ENCODE measurements around the genes NLRP9, NLRP8, ZSCAN5C, PEG3, ZNF543, ZNF304 and TRAPPC2B.

DNA sequence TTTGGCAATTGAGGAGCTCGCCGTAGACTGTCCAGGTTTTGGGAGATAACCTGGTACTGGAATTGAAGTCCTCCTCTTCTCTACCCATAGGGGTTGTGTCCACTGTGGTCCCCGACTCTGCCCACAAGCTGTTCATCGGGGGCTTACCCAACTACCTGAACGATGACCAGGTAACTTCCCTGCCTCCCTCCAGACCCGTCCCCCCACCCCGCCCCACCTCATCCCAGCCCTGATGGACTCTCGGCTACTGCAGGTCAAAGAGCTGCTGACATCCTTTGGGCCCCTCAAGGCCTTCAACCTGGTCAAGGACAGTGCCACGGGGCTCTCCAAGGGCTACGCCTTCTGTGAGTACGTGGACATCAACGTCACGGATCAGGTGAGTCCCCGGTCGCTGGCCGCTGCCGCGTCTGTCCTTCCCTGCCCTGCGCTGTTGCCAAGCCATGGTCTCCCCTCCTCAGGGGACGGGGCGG is 6.6 kb upstream of the EPN1 start:
- PRO-cap, 6 experiments: no peak in any of the 6 experiments
- RAMPAGE, long total RNA, 2 experiments: no peak in any of the 2 experiments
- RRBS: no CpG with 5 or more reads among the region's 21 CpGs

DNA sequence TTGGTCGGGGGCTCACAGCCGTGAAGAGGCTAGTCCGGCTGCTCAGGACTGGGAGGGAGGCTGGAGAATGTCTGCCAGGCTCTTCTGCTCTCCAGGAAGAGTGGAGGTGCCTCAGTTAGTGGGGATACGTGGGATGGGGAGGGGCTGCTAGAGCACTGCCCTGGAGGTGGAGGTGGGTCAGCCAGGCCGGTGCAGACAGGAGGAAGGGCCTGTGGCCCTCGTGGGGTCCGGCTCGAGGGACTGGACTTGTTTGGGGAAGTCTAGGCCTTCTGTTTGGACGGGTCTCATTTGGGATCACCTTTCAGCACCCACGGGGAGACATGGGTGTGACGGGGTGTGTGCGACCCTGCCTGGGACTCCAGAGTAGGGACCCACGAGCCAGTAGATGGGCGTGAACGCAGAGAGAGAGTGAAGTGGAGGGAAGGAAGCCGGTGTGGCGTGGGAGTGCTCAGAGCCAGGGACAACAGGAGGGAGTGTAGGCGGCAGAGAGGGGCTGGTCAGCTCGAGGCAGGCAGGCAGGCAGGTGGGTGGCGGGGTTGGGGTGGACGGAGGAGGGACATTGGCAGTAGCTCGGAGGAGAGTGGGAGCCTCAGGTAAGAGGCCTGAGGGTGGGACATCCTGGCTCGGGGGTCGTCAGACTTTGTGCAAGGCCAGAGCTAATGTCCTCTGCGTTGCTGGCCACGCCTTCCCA is 11.4 kb downstream of the EPN1 start:
- PRO-cap, 6 experiments: no peak in any of the 6 experiments
- RAMPAGE, long total RNA, 2 experiments: no peak in any of the 2 experiments
- RRBS: no CpG with 5 or more reads among the region's 26 CpGs

GRCh38 chr19:55712345-55712810 is 25.8 kb downstream of the NLRP9 start:
- PRO-cap, 6 experiments: no peak in any of the 6 experiments
- RAMPAGE, long total RNA, 2 experiments: no peak in any of the 2 experiments
- RRBS: no CpG with 5 or more reads among the region's 6 CpGs

DNA sequence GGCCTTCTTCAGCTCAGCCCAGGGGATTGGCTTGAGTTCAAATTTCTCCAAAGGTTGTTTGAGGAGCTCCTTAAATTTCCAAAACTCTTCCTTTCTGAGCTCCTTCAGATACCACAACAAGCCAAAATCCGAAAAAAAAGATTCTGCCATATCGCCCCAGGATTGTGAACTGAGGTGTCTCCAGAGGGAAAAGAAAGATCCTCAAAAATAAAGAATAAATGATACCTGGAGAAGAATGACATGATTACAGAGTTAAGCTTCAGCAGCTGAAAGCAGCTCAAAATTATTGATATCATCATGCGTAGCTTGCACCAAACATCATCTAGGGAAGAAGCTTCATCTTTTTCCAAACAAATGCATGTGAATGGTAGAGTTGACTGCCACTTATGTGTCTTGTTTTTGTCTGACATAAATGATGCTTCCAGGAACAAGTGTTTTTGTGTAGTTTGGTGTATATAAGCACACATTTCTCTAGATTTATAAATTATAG is at the start of gene NLRP9:
TSS of gene NLRP9 (minus strand) at position 178 of the 490 bp plus-strand sequence.
- PRO-cap, 6 experiments: no peak in any of the 6 experiments
- RAMPAGE, long total RNA, 2 experiments: no peak in any of the 2 experiments
- RRBS: no CpG with 5 or more reads among the region's 3 CpGs

DNA sequence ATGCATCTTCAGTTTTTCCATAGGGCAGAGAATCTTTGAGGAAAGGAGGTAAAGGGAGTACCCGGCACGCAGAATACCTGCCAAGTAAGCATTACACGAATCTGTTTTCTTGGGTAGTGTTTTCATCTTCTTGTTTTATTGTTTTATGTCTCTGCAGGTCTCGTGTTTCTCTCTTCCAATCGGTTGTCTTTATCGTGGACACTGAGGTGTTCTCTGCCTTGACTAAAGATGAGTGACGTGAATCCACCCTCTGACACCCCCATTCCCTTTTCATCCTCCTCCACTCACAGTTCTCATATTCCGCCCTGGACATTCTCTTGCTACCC is at the start of gene NLRP8:
TSS of gene NLRP8 (plus strand) at position 158 of the 326 bp plus-strand sequence.
- PRO-cap, 6 experiments: no peak in any of the 6 experiments
- RAMPAGE, long total RNA, 2 experiments: no peak in any of the 2 experiments
- RRBS: no CpG with 5 or more reads among the region's 8 CpGs

- PRO-cap, 6 experiments: no peak in any of the 6 experiments
- RAMPAGE, long total RNA, 2 experiments: no peak in any of the 2 experiments
- RRBS: no CpG with 5 or more reads among the region's 4 CpGs
These were observed at the start of gene ZSCAN5C for GRCh38 chr19:56201914-56202554. ZSCAN5C (plus strand) TSS chr19:56202273.

DNA sequence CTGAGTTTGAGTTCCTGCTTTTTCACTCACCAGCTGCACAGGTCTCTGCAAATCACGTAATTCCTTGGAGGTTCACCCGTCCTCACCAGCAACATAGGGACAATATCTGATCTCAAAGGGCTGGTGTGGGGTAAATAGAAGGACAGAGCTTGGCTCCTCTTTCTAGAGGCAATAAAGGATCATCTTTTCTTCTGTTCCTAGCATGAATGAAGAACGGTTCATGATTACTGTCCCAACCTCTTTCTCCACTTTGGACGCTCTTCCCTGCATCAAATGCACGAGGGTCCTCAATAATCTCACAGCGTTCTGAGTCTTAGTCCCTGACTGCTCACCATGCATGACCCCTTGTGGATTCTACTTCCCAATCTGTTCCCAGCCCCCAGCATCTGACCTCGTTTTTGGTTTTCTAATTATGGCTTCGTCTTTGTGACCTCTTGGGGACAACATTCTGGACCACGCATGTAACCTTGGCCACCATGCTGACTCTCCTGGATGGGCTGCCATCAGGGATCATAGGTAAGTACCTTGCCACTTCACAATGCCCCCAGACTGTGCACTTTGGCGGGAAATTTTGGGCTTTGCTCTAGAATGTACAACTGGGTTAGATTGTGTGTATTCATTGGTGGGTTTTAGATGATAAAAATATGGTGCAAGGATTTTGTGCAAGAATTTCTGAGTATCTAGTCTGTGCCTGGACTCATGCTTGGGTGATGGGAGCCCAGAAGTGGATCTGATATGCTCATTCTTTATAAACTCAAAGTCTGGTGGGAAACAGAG is 11.3 kb downstream of the EDDM13 start:
- PRO-cap, 6 experiments: no peak in any of the 6 experiments
- RAMPAGE, long total RNA, 2 experiments: no peak in any of the 2 experiments
- RRBS: no CpG with 5 or more reads among the region's 10 CpGs

DNA sequence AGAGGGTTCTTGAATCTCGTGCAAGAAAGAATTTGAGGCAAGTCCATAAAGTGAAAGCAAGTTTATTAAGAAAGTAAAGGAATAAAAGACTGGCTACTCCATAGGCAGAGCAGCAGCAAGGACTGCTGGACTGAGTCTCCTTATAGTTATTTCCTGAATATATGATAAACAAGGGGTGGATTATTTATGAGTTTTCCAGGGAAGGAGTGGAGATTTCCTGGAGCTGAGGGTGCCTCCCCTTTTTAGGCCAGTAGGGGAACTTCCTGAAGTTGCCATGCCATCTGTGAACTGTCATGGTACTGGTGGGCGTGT is 13.6 kb downstream of the ZSCAN5A start:
- PRO-cap, 6 experiments: no peak in any of the 6 experiments
- RAMPAGE, long total RNA, 2 experiments: no peak in any of the 2 experiments
- RRBS: no CpG with 5 or more reads among the region's 2 CpGs

GRCh38 chr19:56368712-56369567 is 24.4 kb downstream of the ZNF582 start:
- PRO-cap, 6 experiments: no peak in any of the 6 experiments
- RAMPAGE, long total RNA, 2 experiments: no peak in any of the 2 experiments
- RRBS: no CpG with 5 or more reads among the region's 15 CpGs

DNA sequence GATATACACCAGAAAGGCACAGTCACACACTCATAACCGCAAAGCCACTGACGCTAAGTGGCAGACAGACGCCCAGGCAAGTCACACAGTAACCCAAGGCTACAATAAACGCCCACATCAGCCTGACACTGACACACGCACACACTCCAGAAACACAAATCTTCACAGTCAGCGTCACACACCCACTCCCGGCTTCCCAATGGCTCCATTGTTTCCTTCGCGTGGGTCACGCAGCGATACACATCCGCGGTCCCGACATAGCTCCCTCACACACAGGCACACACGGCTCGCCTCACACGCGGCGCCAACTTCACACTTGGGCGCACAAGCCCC is 452 bp downstream of the ZNF667 start:
- PRO-cap, 6 experiments: peak in 1 of 6 experiments; most common plus-strand start position 33 of the sequence (in 1)
- RAMPAGE, long total RNA, 2 experiments: no peak in any of the 2 experiments
- RRBS: no CpG with 5 or more reads among the region's 20 CpGs

DNA sequence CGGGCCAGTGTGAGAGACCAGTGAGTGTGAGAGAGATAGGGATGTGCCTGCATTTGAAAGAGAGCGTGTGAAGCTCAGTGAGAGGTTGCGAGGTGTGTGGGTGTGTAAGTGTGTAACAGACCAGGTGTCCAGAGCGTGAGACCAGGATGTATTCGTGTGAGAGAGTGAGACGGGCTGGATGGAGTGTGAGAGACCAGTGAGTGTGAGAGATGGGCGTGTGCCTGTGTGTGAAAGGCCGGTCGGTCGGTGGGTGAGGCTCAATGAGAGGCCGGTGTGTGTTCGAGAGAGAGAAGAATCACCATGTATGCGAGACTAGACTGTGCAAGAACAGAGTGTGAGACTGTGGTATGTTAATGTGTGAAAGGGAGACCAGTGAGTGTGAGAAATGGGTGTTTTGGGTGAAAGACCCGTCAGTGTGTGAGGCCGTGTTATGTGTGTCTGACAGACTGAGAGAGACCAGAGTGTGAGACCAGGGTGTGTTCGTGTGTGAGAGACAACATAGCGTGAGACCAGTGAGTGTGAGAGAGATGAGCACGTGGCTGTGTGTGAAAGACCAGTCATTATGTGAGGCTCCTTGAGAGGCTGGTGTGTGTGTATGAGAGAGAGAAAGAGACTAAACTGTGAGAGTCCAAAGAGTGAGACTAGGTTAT is 779 bp downstream of the ZNF471 start:
- PRO-cap, 6 experiments: no peak in any of the 6 experiments
- RAMPAGE, long total RNA, 2 experiments: no peak in any of the 2 experiments
- RRBS: no CpG with 5 or more reads among the region's 18 CpGs

DNA sequence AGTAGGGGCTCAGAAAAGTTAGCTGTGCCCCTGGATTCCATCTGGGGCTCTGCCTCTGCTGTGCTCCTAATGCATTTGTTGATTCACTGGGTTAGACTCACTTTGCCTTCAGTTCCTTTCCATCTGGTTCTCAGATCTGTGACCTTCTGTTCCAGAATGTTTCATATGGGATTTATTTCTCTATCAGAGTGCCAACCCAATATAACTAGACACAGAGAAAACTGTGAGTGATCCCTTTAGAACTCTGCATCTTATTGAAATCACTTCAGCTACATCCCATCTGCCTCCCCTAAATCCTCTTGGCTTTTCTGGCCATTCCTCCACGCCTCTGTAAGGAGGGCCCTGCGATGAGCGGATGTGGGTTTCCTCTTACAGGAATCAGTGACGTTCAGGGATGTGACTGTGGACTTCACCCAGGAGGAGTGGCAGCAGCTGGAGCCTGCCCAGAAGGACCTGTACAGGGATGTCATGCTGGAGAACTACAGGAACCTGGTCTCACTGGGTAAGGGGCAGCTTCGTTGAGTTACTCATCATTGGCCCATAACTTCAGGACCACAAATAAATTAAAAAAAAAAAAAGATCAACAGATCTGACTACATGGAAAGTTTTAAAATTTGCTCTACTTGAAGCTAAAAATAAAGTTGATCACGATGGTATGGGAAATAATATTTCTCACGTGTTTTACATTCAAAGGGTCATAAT is 18.5 kb downstream of the ZNF71 start:
- PRO-cap, 6 experiments: peak in 2 of 6 experiments; most common plus-strand start position 447 of the sequence (in 1); most common minus-strand start position 253 of the sequence (in 1)
- RAMPAGE, long total RNA, 2 experiments: no peak in any of the 2 experiments
- RRBS: no CpG with 5 or more reads among the region's 7 CpGs

DNA sequence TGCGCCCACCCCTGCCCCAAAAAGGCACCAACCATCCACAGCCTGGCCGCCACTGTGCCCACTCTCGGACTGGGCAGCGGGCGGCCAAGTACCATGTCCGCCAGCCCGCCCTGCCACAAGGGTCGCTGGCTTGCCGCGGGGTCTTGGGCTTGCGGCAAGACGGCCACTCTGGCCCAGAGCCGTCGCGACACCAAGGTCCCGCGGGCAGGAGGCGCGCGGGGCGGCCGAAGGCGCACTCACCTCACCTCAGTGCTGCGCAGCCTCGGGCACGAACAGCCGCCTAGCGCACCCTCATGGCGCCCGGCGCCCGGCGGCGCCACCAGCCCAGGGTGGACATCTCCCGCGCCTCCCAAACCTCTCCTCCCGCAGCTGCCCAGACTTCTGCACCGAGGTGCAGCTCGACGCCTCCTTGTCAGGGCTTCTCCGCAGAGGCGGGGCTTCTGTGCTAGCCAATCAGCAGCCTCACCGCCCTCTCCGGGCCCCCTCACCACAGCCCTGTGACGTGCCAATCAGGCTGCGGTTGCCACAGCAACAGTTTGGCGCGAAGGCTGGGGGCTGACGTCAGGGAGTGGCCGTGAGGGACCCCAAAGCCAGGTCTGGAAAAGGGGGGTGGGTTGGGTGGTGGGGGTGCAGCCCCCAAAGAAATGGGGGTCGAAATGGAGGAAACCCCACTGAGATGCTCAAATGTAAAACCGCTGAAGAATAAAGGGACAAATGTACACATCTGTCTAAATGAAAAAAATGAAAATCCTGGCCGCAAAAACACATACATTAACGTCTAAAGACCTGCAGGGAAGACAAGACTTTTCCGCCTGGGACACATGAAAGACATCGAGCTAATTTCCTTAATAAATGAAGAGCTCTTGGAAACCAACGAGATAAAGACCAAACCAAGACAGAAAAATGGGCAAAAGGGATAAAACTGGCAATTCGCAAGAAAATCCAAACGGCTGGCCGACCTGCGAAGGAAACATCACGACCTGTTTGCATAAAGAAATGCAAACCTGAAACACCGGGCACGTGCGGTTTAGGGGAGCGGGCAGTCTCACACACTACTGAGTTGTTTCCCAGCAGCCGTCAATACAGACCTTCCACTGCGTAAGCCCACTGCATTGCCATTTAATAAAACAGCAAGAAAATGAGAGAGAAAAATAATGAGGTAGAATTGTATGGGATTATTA is at the start of gene PEG3:
TSS of gene PEG3 (minus strand) at position 385 of the 1,181 bp plus-strand sequence.
- PRO-cap, 6 experiments: peak in 6 of 6 experiments; most common plus-strand start position 534 of the sequence (in 1); most common minus-strand start position 385 of the sequence (in 6)
- RAMPAGE, long total RNA, 2 experiments: start-site peak on the minus strand in 2 of 2 experiments, centred at positions 377 to 410 of the sequence, 61 to 238 reads per replicate
- RRBS: no CpG with 5 or more reads among the region's 68 CpGs

DNA sequence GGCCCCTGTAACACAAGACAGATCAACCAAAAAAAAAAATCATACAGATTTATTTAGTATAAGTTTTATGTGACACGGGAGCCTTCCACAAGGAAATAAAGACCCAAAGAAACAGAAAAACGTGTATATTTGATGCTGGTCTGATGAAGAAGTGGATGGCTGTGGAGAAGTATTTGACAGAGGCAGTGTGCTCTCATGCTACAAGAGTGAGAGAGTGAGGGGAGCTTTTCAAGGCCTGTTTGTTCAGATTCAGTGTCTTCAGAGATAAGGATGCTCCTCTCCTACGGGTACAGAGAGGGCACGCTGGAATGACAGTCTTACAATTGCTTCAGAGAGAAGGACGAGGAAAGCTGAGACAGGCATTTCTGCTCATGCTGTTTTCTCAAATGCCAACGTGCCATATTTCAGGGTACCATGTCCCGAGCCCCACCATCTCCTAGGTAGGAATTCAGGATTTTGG is 138.6 kb upstream of the PEG3 start:
- PRO-cap, 6 experiments: no peak in any of the 6 experiments
- RAMPAGE, long total RNA, 2 experiments: no peak in any of the 2 experiments
- RRBS: no CpG with 5 or more reads among the region's 7 CpGs

DNA sequence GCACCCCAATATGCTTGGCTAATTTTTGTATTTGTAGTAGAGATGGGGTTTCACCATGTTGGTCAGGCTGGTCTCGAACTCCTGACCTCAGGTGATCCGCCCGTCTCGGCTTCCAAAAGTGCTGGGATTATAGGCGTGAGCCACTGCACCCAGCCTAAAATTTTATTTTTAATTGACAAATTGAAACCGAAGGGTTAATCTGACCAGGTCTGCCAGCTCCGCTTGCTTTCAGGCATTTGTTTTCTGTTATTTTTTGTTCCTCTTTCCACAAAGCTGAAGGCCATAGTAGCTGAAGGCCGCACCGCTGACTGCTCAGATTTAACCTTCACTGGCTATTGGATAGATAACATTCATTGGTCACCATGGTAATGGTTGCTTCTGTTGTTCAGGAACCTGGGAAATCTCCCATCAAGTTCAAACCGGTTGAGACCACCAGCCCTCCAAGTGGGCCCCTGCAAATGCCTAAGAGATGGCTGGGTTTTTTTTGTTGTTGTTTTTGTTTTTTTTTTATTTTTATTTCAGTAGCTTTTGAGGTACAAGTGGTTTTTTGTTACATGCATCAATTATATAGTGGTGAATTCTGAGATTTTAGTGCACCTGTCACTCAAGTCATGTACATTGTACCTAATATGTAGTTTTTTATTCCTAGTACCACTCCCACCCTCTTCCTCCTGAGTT is 124.4 kb upstream of the USP29 start:
- PRO-cap, 6 experiments: no peak in any of the 6 experiments
- RAMPAGE, long total RNA, 2 experiments: no peak in any of the 2 experiments
- RRBS: no CpG with 5 or more reads among the region's 10 CpGs

- PRO-cap, 6 experiments: peak in 6 of 6 experiments; most common plus-strand start chr19:57320485 (in 6); most common minus-strand start chr19:57320344 (in 5)
- RAMPAGE, long total RNA, 2 experiments: start-site peak on the plus strand in 2 of 2 experiments, at chr19:57320458-57320517 at its widest, 44 to 118 reads per replicate
- RRBS: no CpG with 5 or more reads among the region's 74 CpGs
These were observed at the start of gene ZNF543 for GRCh38 chr19:57320011-57321372. ZNF543 (plus strand) TSS chr19:57320472.

DNA sequence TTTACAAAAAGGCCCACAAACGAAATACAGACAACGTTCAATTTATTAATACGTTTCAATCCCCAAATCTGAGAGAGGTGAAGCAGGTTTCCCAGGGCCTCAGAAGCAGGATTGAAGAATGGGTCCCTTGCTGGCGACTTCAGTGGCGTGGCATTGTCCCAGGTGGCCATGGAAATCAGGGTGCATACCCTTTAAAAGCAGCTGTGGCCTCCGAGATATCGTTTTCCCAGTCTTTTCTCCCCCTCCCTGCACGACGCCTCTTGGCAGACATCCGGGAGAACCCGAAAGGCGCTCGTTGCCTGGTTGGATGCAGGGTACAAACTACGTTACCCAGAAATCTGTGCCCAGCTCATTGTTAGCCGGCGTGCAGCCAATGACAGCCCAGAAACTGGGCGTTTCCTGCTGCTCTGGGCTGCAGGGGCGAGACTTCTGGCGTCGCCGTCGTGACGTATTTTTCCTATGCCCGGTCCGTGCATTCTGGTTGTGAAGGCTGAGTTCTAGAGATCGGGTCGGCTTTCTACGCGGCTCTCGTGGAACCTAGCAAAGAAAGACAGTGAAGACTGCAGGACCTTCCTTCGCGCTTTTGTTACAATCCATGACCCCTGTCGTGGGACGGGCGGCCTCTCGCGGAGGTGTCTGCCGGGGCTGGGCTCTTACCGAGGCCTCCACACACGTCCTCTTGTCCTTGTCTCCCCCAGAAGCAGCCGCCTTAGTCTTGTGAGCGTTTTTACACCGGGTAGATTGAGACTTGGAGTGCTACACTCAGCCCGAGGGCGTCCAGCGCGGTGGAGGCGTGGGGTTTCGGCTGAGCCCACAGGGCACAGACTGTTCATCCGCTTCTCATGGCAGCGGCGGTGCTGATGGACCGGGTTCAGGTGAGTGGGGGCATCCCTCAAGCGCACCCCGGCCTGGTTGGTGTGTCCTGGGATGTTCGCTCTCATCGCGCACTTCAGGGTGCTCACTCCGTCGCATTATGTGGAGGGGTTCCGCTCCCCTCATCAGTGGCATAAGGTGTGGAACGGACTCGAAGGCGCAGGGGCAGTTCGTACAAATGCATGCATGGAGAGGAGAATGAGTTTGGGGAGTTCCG is at the start of gene ZNF304:
TSS of gene ZNF304 (plus strand) at position 449 of the 1,090 bp plus-strand sequence.
- PRO-cap, 6 experiments: peak in 6 of 6 experiments; most common plus-strand start position 460 of the sequence (in 6); most common minus-strand start position 262 of the sequence (in 3)
- RAMPAGE, long total RNA, 2 experiments: no peak in any of the 2 experiments
- RRBS: 1% methylated on average over 19 of the region's 66 CpGs

DNA sequence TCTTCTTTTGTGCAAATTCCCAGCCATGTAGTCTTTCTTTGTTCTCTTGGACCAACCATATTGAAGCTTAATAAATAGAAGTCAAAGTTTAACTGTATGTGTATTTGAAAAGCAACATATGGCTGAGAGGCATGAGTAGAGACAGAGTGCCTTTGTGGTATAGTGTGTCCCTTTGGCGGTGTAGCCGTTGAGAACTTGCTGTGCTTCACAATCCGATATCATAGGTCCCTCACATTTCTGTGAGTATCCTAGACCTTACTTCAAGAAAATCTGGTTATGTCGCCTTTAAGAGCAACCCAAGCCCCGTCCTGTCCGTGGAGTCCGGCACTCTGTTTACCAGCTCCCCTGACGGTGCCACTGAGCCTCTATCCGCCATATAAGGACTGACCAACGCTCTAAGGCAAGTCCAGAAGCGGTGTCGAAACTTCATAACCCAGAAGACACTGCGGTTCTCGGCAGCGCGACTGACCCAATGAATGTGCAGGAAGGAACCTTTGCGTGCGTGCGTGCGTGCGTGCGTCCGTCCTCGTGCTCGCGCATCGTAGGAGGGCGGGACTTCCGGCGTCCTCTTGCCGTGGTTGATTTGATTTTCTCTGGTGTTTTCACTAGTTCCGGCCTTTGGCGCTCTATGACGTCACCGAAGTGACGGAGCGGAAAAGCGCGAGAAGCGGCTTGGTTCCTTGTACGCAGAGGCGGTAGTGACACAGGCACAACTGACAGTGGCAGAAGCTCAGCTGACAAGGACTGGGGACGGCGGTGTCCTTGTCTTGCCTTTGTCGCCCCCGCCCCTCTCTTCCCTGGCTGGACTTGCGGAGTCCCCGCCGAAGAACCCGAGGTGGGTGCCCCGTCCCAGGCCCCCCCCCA is at the start of gene TRAPPC2B:
TSS of gene TRAPPC2B (plus strand) at position 683 of the 864 bp plus-strand sequence.
- PRO-cap, 6 experiments: peak in 6 of 6 experiments; most common plus-strand start position 698 of the sequence (in 4); most common minus-strand start position 385 of the sequence (in 5)
- RAMPAGE, long total RNA, 2 experiments: start-site peak on the plus strand in 2 of 2 experiments, centred at position 669 of the sequence, 303 to 333 reads per replicate
- RRBS: no CpG with 5 or more reads among the region's 51 CpGs

DNA sequence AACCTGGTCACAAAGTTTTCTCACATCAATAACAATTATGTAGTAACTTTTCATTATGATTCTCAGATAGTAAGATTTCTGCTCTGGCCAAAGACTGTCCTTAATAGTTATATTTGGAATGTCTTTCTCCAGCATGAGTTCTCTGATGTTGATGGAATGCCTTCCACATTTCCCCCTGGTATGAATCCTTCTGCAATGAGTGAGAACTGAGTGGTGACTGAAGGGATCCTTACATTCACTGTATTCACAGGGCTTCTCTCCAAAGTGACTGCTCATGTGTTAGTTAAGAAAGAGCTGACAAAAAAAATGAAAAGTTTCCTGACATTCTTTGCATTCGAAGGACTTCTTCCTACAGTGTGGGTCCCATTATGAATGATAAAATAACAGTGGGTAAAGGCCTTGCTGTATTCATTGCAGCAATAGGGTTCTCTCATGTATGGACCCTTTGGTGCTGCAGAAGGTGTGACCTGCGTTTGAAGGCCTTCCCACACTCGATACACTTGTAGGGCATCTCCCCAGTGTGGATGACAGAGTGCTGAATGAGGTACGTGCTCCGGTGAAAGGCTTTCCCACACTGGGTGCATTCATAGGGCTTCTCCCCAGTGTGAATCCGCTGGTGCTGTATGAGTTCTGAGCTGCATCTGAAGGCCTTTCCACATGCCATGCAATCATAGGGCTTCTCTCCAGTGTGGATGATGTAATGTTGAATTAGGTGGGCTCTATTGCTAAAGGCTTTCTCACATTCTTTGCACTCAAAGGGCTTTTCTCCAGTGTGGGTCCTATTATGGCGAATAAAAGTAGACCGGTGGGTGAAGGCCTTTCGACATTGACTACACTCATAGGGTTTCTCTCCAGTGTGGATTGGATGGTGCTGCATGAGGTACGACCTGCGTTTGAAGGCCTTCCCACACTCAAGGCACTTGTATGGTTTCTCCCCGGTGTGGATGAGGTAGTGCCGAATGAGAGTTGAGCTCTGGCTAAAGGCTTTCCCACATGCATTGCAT is 12.8 kb downstream of the ZNF550 start:
- PRO-cap, 6 experiments: no peak in any of the 6 experiments
- RAMPAGE, long total RNA, 2 experiments: no peak in any of the 2 experiments
- RRBS: no CpG with 5 or more reads among the region's 13 CpGs

DNA sequence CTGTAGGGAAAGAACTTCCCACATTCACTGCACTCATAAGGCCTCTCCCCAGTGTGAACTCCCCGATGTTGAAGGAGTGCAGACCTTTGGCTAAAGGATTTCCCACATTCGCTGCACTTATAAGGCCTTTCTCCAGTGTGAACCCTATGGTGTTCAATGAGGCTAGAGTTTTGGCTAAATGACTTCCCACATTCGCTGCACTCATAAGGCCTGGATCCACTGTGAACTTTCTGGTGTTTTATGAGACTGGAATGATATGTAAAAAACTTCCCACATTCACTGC is 7.2 kb downstream of the ZNF154 start:
- PRO-cap, 6 experiments: peak in 1 of 6 experiments; most common minus-strand start position 227 of the sequence (in 1)
- RAMPAGE, long total RNA, 2 experiments: no peak in any of the 2 experiments
- RRBS: no CpG with 5 or more reads among the region's 3 CpGs